Cardiac atrium fibroblast (primary cell): Measurements from ENCODE around the gene CBR4.

DNA sequence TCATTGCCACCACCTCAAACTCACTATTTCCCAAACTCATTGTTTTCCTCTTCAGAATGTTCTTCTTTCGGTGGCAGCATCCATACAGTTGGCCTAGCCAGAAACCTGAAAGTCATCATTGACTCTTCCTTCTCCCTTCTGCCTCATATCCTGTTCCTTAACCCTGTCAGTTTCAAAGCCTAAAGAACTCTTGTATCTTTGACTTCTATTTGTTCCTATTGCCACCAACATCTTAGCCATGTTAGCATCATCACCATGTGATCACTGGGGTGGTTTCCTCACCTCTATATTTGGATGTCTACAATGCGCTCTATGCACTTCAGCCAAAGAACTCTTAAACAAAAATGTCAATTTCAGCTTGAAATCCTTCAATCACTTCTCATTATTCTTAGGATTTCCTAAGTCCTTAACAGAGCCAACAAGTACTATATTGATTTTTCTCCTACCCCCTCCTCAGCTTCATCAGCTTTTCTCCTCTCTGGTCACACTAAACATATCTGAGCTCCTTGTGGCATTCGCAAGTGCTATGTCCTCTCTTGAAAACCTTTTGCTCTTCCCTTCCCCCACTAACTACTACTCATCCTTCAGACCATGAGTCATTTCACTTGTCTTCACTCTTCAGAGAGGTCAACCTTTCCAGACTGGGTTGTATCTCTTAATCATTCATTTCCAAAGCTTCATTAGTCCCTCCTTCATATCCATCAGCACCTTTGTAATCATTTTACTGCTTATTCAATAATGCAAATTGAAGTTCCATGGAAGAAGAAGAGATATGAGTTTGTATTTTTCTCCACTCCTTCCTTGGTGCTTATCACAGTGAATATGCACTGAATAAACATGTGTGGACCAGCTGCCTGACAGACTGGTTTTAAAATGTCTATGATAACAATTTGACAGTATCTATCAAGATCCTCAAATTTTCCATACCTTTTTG is 28.7 kb downstream of the DDX60L start:
- RAMPAGE, long total RNA = no peak

GRCh38 chr4:168560005-168560650 is 63.3 kb downstream of the PALLD start:
- RAMPAGE, long total RNA = no peak

DNA sequence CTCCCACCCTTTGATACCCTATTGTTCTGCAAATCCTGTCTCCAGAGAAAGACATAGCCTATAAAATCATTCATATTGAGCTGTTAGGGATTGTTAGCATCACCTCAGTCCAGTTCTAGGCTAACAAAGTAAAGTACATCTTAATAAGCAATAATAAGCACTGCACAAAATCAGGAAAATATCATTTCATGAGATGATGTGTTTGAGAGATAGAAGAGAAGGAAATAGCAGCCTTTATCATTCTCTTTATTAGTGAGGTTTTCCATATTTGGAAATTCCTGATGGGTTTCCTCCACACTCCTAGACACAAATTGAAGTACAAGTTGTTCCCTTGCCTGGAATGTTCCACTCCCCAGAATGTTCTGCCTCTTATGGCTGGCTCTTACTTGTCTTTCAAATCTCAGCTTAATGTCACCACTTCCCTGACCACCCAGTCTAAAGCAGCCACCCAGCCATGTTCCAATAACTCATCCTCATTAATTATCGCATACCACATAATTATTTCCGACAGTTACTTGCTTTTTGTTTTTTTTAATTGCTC is 219.8 kb downstream of the PALLD start:
- RAMPAGE, long total RNA = no peak

DNA sequence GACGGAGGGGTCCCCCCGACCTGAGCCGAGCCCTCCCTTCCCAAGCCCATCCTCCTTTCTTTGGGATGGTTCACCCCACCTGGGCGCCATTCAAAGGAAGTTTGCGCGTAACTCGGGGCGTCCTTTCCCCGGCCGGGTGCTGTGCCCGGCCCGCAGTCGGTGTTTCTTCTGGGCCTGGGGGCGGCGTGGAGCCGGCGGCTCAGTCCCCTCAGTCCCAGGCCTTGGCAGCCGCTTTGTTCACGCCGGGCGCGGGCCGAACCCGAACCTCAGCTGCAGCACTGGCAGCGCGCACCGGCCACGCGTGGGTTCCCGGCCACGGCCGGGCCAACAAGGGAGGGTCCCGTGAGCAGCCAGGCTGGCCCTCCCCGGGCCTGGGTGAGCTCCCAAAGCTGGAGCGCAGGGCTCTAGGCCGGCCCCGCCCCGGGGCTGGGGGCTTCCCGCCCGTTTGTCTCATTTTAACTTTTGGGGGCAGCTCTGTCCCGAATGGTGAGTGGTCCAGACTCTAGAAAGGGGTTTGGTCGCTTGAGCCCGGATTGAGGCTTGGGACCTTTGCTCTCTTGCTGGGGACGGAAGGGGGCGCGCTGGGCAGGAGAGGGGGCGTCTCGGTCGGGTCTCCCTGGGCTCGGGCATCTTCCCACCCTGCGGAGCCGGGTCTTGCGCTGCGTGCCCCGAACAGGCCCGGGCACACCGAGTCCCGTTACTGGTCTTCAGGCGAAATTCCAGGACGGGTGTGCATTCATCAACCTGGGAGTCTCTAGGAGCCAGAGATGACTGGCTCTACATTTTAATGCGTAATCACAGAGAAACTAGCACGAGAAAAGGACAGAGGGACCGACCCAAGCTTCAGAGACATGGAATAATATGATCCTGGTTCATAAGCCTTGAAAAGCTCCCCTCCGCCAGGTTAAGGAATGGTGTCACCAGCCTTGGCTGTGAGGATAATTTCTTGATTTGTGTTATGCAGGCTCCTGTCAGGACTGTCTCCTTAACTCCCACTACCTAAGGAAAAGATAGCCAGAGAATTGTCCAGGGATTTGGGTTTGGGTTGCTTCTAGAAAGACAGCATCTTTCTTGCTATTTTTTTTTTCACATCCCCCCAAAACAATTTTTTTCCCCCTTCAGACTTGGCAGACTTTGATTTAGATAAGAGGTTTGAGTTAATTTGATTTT is 177.0 kb downstream of the CBR4 start:
- RAMPAGE, long total RNA = no peak

- RAMPAGE, long total RNA = no peak
These were observed 149.9 kb downstream of the CBR4 start for GRCh38 chr4:168860185-168860608.

DNA sequence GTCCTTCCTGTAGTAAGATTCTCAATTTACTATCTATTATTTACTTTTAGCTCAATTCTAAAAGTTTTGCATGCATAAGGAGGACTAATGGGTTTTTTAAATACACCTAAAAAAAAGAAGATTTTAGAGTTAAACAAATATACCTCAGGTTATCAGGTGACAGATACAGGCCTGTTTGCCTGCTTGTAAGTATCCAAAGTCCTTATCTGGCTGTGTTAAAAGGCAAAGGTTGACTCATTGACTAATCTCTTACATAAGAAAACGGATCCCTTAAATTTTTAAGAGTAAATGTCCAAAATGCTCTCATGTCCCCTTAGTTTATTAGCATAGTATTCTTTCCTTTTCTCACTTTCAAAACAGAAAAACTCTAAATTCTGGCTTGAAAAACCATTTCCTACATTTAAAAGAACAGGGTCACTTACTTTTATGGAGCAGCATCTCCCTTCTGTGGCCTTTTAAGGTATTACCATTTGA is 4.6 kb downstream of the CBR4 start:
- RAMPAGE, long total RNA = no peak

GRCh38 chr4:169009213-169010314 is at the start of gene CBR4:
Gene CBR4 (minus strand): TSS chr4:169010255.
- RAMPAGE, long total RNA = no peak

DNA sequence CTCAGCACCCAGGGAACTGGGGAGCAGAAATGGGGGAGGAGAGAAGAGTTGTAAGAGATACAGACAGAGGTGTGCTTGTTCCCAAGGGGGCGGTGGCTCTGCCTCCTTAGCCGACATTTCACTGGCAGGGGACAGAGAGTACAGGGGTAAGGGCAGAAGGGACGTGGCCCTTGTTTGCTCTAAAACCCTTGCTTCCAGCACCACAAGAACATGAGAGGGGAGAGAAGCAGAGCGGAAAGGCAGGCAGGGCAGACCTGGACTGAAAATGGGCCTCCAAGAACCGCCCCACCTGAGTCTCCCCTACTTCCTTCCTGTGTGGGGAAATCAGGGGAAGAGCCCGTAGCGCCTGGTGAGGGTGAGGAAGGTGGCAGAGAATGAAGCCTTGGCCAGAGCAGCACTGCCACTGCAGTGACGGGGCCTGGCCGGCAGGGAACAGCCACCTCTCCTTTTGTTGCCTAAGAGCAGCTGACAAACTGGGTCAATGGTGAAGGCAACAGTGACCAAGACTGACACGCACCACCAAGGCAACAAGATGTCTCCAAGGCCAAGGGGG is 58.2 kb upstream of the CBR4 start:
- RAMPAGE, long total RNA = no peak

DNA sequence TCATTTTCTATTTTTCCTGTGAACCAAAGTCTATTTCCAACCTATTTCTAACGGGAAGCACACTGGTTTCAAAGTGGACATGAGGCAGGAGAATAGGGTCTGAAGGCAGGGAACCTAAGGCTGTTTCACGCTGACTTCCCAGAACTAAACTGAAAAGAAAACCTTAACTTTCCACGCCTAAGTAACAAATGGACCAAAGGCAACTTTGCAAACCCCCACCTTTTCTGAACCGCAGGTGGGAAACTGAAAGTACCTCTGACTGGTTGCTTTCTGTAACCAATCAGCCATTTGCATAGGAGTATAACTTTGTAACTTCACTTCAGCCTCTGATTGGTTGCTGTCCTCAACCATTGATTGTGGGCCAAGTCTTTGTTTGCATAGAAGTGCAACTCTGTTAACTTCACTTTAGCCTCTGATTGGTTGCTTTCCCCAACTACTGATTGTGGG is 121.4 kb upstream of the CBR4 start:
- RAMPAGE, long total RNA = no peak

GRCh38 chr4:169351805-169352255 is 81.1 kb upstream of the SH3RF1 start:
- RAMPAGE, long total RNA = no peak

DNA sequence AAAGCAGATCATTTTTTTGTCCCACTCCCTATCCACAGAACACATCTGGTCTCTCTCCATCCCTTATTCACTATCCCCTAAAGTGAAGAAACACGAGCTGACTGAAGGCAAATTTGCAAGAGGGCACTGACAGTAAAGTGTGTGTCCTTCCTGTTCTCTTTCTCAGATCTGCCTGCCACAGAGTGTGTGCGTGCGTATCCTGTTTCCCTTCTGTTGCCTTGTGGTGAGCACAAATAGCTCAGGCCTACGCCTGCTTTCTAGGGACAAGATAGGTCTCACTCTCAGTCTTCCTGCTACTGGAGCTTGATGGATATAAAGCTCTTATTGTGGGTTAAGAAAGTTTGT is 140.0 kb upstream of the SH3RF1 start:
- RAMPAGE, long total RNA = no peak

DNA sequence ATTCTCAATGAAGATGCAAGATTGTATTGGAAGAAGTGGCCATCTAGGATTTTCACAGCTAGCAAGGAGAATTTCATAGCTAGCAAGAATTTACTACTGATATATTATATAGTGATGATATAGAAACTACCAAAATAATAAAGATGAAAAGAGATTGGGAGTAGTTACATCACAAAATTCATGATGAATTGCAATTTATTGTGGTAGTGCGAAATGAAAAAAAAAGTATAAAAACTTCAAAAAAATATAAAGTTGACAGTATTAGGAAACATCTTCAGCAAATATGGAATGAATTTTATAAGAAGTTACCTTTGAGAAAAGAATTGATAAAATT is 214.8 kb downstream of the GALNTL6 start:
- RAMPAGE, long total RNA = no peak

DNA sequence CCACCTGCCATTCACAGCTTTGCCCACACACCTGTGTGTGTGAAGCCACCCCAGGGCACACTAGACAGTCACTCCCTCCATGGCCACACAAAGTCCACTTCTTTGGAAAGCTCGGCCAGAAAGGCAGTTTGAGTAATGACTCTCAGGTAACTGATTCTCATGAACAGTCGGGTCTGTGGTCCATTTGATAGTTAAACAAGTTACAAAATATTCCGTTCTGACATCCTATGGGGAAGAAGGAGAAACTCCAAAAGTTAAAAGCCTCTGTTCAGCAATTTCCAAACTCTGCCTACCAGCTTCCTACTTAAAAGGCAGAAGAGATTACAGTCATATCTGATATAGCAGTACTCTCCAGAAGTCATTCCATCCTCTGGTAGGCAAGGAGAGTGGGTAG is 205.0 kb upstream of the GALNT7 start:
- RAMPAGE, long total RNA = no peak

DNA sequence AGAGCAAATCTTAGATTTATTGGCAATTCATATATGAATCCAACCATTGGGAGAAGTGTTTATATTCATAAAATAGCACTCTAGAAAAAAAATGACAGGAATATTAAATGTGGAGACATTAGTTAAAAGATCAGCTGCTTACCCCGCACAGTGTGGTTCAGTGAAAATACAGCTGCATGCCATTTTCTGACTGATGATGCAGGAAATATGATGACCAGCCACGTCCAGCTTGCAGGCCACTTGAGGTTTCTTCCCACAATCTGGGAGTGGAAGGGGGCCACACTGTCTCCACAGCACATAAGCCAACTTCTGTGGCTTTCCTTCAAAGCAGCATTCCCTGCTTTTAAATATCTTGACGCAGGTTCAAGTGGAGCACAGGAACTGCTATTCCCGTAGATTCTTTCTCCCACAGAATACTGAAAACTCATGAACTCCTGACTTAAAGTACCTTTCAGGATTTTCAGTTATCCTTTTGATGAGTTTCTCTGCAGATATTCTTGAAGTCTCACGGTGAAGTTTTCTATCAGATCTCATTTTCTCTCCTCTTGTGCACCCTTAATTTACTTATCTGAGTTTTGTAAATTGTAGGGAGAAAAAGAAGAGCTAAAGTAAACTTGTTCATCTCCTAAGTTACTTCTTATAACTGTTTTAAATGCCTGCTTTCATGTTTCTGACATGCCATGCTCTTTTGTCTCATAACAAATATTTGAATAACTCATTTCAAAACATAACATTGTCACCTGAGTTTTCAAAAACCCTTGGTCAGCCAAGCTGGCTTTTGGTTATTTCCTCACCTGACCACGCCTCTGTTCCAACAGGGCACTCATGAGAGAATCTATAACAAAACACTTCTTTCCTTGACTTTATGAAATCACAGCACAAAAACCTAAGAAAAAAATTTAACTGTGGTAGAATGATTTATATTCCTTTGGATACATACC is 173.2 kb upstream of the GALNT7 start:
- RAMPAGE, long total RNA = no peak

DNA sequence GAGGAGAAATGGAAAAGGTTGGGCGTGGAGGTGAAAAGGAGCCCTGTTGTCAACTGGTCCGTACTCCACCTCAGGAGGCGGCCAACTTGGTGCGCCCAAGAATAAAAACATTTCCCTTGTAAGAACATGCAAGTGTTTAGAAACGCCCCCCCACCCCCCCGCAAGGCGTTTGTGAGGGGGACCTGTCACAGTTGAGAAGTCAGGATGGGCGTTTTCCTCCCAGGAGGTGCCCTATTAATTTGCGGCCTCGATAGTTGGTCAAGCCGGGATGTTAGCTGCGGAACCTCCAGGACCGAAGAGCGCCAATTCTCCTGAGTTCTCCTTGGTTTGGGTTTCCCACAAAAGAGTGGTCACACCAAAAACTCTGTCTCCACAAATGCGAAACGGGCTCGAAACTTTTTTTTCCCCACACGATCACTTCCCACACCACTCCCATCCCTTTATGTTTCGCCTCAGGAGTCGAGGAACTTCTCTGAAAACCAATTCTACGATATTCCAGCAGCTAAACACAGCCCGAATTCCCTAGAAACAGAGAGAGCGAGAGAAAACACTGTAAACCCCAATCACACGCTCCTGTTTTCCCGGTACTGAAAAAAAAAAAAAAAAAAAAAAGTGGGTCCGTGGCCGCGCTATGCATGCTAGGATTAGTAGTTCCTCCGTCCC is 513 bp upstream of the SAP30 start:
- RAMPAGE, long total RNA = no peak

DNA sequence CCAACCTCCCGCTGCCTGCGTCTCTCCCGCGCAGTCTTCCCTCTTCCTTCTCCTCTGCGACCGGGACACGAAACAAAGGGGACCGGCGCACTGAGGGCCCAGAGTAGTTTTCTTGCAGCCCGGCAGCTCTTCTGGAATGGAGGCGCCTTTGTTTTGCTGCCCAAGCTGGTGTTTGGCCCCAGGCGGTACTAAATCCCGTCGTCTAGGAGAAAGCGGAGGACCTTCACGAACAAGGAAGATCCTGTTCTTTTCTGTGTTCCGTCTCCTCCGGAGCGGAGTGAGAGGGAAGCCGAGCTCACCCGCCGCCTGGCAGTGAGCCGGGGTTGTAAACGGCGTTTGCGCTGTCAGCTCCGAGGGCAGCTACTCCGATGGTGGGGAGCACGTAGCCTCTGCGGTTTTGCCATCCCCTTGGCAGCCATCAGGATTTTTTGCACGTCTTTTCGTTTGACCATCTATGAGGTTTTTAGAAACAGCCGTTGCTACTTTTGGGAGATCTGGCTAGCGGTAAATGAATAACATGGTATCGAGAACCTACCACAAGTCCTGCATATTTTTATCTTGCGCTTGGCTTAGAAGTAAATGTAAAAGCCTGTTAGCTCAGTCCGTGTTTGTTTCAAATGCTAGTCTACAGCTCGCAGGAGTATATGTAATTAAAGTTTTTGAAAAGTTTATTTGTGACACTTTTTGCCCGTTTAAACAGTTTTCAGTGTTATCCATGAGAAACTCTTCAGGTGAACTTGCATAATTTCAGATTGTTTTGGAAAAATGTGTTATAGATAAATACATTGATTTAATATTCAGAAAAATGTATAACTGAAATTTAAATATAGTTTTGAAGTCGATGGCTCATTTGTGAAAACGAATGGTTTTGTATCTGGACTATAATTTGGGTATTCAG is 1.2 kb downstream of the SAP30 start:
- RAMPAGE, long total RNA = no peak

- RAMPAGE, long total RNA = no peak
These were observed 14.0 kb upstream of the SCRG1 start for GRCh38 chr4:173412921-173413349.

- RAMPAGE, long total RNA = no peak
These were observed 8.6 kb downstream of the HAND2 start for GRCh38 chr4:173521451-173521802.

- RAMPAGE, long total RNA = no peak
These were observed 7.6 kb downstream of the HAND2 start for GRCh38 chr4:173522133-173523071.

DNA sequence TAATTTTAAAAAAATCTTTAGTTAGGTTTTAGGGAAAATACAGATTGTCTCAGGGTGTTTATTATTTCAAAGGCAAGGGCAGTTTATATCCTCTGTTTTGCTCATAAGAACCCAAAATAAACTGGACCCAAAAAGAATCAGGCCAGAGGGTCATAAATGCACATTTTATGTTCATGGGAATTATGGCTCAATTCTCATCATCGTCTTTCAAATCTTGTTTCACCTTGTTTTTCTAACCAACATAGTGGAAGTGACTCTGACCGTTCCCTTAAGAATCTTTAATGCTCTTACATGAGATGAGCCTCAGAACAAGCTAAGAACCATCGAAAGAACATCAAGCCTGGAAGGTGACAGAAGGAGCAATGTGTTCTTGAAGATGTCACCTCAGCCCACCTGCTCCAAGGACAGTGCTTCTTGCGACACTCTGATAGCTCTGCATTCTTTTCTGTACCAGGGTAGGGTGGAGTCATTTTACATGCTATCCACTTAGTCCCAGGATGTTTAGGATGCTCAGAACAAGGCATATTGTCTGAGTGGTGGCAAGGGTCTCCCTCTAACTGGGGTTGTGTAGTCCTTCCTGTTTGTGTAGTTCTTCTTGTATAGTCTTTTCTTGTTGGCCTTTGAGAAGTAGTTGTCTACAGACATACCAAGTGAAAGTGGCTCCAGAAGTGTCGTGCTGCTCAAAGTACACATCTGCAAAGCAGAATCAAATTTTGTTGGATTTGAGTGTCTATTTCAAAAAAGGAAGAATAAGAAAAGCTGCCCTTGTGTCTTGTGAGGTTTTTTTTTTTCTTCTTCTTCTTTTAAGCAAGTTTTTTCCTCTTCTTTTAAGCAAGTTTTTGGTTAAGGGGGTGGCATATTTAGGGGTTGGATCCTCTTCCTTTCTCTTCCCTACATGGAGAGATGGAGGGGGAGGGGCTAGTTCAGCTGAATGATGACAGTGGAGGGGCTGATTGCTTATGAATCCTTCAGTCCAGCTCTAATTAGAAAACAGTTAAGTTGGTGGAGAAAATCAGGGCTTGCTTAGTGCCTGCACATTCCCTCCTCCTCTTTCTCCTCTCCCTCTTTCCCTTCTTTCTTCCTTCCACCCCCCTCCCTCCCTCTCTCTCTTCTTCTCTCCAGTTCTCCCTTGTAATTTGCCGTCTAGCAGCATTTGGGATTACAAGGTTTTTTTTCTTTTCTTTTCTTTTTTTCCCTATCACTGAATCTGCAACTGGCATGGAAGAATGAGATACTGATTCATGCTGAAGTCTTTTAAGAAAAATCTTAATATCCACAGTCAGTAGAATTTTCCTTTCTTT is 4.1 kb upstream of the HAND2 start:
- RAMPAGE, long total RNA = no peak